ENCODE measurements around a stretch of chr6.

DNA sequence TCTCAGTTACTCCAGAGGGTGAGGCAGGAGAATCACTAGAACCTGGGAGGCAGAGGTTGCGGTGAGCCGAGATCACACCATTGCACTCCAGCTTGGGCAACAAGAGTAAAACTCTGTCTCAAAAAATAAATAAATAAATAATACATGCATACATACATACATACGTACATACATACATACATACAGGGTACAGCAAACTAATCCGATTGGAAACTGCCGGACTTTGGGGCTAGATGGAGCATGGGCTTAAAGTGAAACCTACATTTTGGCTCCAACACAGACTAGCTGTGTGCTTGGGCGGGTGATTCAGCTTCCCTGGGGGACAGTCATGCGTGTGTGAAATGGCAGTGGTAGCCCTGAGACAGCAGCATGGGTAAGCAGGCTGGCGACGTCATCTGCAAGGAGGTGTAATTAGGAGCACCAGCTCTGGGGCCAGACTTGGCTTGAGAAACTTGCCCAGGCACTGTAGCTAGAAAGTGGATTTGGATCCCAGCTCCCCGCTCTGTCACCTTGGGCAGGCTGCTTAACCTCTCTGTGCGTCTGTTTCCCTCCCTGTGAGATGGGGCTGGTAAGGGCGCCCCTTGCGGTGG is 44.3 kb downstream of the SYNJ2 start:
- PRO-cap, 2 experiments: no peak in any of the 2 experiments

DNA sequence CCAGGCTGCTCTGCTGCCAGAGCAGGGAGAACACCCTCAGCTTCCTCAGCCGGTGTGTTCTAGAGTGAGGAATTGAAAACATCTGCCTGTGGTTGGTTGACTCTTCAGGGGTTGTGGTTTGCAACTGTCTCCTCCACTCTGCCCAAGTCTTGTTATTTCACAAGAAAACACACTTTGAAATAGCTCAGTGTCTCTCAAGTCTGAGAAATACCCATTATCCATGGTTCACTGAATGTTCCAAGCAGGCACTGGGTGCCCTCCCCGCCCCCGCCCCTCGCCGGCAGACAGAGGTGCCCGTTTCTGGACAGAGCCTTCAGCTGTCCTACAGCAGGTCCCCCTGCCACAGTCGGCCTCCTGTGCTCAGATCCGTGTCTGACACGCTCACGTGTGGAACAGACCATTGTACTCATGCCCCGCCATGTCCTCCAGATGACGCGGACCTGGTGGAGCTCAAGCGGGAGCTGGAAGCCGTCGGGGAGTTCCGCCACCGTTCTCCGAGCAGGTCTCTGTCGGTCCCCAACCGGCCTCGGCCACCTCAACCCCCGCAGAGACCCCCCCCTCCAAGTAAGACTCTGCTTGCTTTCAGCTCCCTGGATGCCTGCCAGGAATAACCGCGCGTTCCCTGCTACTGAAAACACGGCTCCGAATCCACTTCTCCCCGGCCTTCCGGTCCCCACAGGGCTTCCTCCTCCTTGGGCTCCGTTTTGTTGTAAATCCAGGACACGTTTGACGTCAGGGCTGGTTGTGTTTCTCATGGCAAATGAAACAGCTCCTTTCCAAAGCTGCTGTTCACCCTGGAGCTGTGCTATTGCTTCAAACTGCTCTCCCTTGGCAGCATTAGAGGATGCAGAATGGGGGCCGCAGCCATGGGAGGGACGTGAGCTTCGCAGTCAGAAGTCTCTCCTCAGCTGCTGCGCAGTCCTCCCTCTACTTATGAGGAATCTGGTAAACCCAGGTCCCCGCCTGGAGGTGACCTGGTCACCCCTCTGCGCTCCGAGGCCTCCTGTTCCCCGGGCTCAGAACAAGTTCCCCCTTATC is 81.3 kb downstream of the SERAC1 start:
- PRO-cap, 2 experiments: no peak in any of the 2 experiments

DNA sequence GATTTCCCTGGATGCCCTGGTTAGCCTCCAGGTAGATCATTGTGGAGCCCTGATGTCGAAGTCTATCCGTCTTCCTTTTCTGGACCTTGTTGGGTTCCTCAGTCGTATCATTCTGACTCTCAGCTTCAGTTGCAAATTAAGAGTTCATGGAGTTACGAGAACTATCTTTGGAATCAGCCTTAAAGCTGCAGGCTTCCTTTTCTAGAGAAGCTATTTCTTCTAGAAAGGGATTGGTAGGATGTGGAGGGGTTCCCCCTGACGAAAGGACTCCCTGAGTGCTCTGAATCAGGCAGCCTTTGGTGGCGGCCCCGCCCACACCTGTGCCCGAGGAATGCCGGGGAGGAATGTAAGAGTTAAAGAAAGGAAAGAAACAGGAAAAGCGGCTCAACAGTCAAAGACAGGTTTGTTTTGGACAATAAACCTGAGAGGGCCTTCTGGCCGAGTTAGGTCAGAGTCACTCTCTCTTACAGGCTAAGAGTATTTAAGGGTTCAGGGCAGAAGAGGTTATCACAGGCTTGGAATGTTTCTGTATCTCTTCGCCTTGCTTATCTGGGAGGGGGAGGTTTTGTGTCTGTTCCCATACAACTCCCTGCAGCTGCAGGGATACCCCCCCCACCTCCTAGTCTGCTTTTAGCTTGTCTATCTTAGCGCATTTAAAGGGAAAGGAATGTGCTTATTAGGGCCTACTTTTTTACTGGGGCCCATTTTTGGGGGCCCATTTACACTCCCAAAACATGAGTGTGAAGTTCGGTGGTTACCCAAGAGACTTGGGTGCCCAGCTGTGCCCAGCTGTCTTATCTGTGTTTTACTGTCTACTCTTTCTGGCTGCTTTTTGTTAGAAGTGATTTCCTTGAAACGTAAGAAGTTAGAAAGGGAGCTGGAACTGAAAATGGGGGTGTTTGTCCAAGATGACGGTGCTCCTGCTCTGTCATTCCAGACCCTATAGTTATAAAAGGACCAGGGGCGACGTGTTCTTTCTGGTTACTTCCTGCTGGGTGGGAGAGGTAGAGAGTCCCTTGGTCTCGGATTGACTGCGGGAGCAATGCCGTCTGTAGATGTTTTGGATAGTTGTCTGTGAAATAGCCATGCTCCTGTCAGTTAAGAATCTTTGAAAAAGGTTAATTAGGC is 32.8 kb downstream of the DYNLT1 start:
- PRO-cap, 2 experiments: no peak in any of the 2 experiments

- PRO-cap, 2 experiments: no peak in any of the 2 experiments
Measured at GRCh38 chr6:158625465-158626639, 18.7 kb downstream of the DYNLT1 start.

DNA sequence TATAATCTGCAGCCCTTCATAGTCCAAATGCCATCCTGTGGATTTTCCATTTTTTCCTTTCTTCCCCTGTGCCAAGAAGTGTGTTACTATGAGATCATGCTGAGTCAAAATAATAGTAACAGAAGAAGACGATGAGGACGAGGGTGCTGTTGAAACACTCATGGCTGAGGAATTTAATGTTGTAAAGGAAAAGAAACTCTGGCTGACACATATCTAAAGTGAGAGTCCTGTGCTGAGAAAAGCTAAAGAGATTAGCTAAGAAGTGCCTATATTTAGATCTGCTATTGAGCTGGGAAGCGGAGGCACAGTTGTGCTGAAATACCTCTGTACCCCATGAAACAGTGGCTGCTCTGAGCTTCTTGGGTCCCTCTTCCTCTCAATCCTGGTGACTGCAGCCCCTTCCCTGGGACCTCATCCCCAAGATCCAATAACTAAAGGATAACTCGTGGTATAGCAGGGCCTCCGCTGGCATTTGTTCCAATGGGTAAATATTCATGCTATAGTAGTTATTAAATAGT is 1.1 kb upstream of the SYTL3 start:
- PRO-cap, 2 experiments: no peak in any of the 2 experiments

GRCh38 chr6:158664852-158665724 is 15.2 kb downstream of the SYTL3 start:
- PRO-cap, 2 experiments: no peak in any of the 2 experiments

DNA sequence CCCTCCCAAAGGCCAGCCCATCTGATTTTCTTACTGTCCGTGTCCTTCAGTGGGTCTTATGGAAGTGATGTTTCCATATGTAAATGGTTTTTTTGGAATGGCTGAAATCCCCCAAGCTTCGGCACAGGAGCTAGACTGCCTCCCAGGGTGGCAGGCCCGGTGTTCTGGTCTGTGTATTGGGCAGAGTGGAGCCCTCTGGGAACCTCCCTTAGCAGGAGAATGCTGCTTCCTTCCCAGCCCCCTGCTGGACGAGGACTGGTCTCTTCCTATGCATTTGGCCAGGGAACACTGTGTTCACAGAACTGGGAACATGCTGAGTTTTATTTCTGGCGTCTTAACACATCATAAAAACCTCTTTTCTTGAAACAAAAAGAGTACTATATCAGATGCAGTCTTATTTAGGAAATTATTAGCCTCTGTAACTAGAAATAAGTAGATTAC is 56.5 kb downstream of the SYTL3 start:
- PRO-cap, 2 experiments: no peak in any of the 2 experiments

- PRO-cap, 2 experiments: no peak in any of the 2 experiments
Measured at GRCh38 chr6:158734806-158735123, 84.4 kb downstream of the EZR start.

DNA sequence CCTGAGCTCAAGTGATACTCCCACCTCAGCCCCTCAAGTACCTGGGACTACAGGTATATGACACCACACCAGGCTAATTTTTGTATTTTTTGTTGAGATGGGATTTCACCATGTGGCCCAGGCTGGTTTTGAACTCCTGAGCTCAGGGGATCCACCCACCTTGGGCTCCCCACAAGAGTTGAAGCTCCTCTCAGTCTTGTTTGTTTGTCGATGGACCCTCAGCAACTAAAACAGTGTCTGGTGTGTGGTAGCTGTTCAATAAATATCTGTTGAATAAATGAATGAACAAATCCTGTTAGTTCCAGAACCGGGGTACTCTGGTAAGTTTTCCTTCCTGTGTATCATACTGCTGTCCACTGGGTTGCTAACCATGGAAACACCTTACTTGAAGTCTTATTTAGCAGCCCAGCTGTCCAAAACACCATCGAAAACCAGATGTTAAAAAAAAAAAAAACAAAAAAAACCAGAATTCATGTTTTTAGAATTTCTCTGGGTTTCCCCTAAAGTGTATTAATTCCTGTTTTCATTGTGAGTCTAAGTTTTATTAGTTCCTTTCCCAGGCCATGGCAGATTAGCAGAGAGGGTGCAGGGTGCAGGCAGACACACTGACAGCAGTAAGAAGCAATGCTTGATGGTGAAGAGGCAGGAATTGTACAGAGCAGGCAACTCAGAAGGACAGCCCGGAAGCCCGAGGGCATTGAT is 7.8 kb upstream of the EZR start:
- PRO-cap, 2 experiments: no peak in any of the 2 experiments

DNA sequence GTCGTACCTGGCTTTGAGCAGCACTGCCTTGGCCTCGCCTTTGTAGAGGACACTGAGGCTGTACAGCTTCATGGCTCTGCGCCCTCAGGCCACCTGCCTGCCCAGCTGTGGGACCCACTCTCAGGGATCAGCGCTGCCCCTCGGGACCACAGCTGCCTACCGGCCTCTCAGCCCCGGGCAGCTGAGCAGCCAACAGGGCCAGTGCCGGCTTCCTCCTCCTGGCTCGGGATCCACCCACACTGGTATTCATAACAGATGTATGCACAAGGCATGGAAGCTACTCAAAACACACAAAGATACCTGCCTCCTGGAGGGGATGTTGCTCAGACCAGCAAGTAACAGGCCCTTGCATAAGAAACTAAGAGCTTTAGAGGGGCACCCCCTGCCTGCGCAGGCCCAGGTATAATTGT is 77.9 kb downstream of the RSPH3 start:
- PRO-cap, 2 experiments: no peak in any of the 2 experiments

- PRO-cap, 2 experiments: no peak in any of the 2 experiments
Measured at GRCh38 chr6:159039564-159039957, 5.2 kb downstream of the TAGAP start.

GRCh38 chr6:159106596-159107248 is 61.9 kb upstream of the TAGAP start:
- PRO-cap, 2 experiments: peak in 1 of 2 experiments; most common plus-strand start chr6:159107003 (in 1)

DNA sequence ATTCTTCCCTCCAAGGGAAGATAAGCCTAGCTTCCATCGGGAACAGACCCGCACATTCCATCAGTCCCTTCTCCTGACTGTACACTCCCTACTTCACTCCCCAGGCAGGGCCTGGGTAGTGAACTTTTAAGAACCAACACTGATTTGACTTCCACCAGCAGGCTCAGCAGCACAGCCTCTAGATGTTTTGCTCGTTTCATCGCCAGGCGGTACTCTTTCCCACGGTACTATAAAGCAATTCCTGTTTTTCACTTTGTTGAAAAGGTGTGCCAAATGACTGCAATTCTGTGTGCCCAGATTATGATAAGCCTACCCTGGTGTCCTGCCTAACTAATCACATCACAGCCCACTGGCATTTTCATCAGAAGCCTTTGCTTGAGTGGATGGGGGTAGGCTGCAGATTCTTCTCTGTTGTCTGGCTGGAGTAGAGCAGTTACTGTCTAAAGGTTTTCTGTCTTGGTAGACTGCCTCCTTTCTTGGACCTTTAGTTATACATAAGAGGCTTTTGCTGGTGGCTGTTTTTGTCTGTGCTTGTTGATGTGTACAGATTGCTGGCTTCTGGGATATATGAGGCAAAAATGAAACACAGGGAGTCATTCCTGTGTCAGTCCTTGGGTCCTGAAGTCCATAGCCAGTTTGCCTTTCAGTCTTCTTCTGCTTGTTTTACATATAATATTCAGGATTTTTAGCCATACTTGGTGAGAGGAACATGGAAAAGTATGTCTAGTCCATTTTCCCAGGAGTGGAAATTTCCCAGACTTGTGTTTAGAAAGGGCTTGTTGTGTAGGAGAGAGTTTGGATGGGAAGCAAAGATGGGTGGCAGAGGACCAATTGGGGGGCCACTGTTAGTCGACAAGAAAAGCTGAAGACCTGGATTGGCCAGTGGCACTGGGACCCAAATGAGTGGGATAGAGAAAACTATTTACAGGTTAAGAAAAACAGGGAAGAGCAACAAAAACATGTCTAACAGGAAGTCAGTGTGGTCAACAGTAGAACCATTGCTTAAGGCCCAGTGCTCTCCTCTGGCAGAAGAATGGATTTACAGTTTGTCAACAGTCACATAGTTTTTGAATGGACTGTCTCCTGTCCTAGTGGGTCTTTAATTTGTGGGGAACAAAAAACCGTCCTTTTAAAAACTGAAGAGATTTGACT is 12.6 kb upstream of the WTAP start:
- PRO-cap, 2 experiments: peak in 1 of 2 experiments; most common plus-strand start position 596 of the sequence (in 1); most common minus-strand start position 410 of the sequence (in 1)

GRCh38 chr6:159980300-159980671 is 11.4 kb downstream of the IGF2R start:
- PRO-cap, 2 experiments: no peak in any of the 2 experiments

DNA sequence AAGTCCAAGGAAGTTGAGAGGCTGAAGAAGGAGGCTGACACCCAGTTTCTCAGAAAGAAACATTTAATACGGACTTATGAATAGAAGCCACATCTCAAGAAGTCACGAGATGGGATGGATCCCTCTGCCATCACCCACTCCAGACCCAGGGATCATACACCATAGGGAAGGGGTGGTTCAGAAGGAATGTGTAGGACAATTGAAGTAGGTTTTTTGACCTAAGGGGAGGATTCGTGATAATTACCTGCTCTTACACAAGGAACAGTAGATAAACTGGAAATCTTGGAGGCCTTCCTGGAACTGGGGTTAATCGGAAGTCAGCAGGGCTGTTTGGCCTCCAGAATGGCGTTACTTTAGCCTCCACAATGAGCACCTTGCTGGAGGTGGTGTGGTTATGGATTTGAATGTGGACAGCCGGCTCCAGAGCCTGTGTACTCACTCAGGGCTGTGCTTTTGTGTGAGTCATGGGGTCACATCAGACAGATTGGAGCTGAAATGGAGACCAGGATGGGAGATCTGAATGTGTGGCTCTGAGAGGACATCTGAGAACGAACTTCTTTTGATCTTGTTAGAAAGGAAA is 30.2 kb downstream of the IGF2R start:
- PRO-cap, 2 experiments: no peak in any of the 2 experiments

DNA sequence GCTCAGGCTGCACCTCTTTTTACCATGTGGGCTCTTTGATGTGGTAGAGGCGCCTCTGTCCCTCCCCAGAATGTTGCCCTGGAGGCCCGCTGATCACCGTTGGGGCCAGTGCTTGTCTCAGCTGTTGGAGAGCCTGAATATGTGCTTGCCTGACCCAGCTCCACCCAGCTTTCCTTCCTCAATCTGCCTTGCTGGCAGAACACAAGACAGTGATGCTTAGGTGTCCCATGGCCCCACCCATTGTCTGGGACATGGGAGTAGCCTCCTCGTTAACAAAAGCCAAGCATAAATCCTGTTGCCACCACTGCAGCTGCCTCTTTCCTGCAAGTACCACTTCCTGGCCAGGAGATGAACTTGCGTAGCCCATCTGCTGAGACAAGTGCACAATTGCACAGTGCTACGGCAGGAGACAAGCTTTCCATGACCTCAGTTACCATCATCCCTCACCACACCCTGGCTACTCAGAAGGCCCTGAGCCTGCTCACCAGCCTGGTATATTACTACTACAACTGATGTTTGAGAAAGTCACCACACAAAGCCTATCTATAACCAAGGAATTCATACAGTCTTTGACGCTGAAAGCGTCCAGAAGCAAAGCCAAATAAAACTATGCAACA is 47.4 kb downstream of the IGF2R start:
- PRO-cap, 2 experiments: no peak in any of the 2 experiments

- PRO-cap, 2 experiments: no peak in any of the 2 experiments
Measured at GRCh38 chr6:160041332-160041945, 72.6 kb downstream of the IGF2R start.

GRCh38 chr6:160092588-160093851 is 28.6 kb upstream of the SLC22A1 start:
- PRO-cap, 2 experiments: no peak in any of the 2 experiments

DNA sequence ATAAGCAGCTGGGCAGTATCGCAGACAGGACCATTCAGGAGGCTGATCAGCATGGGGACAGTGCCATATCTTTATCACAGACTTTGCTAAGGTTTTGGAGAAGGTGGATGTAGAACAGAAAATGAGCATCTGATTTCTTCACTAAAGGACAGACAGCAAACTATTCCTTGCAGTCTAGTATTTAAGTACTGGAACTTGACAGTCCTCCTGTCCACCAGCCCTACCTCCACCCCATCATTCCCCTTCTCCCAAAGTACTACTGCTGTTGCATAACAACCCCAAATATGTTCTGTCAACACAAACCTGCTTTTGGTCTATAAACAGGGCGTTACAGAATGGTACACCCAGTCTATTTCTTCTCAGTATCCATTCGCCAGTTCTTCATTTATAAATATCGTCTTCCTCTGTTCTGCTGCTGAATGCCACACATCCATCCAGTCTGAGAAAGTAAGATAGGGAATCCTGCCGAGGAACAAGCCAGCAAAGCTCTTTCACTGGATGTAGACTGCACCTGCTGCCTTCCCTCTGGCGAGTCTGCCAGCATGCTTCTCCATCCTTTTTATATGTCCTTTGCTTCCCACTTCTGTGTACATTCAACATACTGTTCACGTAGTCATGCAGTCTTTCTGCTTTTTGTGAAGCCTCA is 27.6 kb upstream of the SLC22A1 start:
- PRO-cap, 2 experiments: no peak in any of the 2 experiments

DNA sequence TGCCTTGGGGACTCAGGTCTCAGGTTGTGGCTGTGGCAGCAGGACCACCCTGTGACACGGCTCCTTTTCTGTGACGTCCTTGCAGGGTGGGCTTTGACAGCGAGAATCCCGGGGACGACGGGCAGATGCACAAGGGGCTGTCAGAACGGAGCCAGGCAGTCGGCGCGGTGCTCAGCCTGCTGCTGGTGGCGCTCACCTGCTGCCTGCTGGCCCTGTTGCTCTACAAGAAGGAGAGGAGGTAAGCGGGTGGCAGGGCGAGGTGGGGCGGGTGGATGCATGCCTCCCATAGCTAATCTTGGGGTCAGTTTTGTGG is 19.2 kb upstream of the SLC22A1 start:
- PRO-cap, 2 experiments: no peak in any of the 2 experiments